ENCODE measurements around a stretch of chr5.

- PRO-cap = unidirectional peak, plus-strand start at chr5:27472300
Observed at GRCh38 chr5:27471848-27473283, 434.0 kb upstream of the CDH9 start.

DNA sequence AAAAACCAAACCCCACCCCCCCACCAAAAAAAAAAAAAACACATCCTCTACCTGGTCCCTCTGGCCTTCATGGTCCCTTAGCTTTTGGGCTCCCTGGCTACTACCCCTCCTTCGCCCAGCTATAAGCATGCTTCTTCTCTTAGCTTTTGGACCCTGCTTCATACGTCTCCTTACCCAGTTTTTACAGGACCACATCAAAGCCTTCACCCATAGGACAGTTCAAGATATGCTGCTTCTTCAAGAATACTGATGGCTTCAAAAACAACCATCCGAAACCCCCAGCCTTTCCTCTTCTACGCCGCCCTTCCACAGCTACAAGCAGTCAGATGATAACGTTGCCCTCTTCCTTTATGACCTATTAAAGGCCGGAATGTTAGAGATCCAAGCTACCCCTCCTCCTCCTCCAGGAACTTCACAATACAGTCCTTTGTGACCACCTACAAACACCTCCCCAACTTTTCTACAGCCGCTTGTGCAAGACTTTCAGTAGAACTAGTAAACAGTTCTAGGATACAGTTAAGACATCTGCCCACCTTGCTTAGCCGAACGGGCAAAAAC is 1797.7 kb upstream of the CDH6 start:
- PRO-cap = no peak

GRCh38 chr5:30100774-30101295 is 1092.7 kb upstream of the CDH6 start:
- PRO-cap = no peak

DNA sequence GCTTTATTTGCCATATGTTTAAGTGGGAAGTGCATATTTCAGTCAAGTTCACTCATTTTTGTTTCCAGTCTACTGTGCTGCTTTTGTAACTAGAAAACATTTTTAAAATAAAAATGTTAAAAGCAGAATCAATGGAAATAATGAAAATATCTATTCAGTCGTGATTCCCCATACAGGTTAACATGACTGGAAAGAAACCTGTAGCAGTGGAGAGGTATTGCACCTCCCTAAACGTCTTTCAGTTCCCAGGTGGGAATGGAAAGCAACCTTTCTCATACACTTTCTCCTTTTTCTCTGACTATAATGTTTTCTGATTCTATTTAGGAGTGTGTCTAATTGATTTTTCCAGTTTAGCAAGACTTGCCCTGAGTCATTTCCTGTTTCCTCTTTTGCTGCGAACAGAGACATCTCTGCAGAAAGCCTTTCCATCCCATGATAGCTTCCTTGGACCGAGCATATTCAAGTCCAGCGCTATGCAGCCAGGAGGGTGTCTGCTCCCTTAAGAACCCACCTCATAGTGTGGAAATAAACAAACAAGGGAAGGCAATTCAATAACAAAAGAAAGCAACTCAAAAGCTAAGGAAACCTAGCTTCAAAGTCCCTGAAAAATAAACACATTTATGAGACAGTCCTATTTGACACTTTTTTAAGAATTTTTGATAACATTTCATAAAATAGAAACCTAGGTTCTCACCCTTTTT is 60.1 kb upstream of the CDH6 start:
- PRO-cap = no peak

DNA sequence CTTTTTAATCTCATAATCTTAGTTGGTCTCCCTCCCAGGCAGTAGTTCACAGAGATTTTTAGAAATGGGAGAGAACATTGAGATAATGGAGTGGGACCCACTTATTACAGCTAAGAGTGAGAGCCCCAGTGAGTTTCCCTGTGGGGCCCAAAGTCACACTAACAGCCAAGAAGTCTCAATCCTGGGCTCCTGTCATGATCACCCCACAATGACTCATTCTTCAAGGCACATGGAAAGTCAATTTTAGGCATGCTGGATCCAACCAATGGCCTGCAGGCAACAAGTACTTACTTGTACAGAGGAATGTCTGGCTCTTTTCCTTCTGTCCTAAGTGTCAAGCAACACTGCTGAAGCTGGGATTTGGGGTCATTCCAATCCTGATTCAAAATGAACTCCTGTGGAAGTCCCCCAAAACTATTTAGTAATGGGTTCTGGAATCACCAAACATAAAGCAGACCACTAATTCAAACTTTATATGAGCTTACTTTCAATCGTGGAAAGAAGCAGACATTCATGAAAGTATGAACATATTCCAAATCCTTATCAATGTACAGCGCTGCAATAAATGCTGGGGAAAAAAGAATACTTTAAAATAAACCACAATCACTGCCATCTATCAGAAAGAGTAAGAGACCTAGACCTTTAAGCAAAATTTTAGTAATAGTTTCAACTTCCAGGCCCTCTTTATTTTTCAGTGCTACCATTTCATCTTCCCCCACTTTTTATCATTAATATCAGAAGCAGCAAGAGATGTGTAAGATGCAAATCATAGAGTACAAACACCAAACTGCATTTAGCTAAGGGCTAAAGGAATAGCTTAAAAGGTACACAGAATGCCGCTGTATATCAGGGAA is 122.9 kb downstream of the DROSHA start:
- PRO-cap = no peak

DNA sequence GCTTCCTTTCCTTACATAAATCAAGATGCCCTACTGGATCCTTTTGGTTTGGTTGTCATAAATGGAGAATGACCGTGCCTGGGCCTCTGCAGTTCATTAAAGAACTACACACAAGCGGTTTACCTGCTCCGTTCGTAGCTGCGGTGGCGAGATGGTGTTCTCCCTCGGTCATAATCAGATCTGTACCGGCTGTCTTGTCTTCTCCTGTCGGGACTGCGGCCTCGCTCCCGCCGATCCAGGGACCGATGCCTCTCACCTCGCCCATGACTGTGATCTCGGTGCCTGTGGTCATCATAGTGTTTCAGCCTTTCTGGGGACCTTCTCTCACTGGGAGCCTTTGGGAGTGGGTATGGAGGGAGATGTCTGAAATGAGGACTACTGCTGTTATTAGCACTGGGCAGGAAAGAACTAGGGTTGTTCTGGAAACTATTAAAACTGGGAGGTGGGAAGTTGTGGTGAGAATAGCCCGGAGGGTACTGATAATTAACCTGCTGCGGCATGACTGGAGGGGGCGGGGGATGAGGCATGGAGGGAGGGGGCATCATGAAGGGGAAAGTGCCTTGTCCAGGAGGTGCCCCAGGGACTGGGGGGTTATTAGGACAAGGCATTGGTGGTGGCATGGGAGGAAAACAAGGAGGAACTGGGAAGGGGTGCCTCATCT is 5.8 kb downstream of the DROSHA start:
- PRO-cap = no peak

- PRO-cap = unidirectional peak, plus-strand start at chr5:32027660; bidirectional peak, plus-strand start at chr5:32027954, minus-strand start at chr5:32027866
Observed at GRCh38 chr5:32027258-32028520, 146.4 kb downstream of the GOLPH3 start.

DNA sequence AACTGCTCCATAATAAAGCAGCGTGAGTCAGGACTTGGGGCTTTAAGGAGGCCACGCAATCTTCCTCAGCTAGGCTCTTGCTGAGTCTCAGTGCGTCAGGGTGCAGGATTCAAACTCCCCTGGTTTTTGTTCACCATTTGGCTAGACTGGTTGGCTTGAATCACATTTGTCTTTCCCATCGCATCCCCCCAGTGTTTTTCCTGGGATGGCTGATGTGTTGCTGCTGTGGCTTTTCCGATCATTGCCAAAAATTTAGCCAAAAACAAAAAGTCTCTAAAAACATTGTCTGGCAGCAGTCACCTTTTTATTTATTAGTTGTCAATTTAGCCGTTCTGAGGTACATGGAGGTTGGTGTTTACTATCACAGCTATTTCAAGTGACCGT is 102.5 kb downstream of the GOLPH3 start:
- PRO-cap = no peak

GRCh38 chr5:32165271-32166306 is 8.5 kb downstream of the GOLPH3 start:
- PRO-cap = no peak

DNA sequence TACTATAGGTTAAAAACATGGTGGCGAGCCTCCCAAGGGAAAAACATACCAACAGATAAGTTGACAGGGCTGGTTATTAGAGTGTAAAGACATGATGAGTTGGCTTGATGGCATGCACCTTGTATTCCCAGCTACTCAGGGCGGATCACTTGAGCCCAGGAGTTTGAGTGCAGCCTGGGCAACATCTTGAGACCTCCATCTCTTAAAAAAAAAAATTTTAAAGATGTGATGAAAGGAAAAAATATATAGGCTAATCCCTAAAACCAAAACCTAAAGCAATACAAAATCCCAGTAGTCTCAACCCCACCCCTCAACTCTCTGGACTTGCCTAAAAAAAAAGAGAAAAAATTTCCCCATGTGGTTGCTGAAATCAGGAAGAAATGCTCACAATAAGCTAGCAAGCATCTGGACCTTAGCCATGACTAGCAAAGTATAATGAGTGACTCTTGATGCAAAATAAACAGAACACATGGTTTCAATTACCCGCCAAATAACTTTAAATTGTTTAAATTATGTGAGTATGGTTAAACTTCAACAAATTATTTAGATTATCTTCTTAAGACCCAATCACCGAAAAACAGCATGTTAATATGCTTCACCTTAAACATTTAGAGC is 3.4 kb downstream of the GOLPH3 start:
- PRO-cap = no peak

DNA sequence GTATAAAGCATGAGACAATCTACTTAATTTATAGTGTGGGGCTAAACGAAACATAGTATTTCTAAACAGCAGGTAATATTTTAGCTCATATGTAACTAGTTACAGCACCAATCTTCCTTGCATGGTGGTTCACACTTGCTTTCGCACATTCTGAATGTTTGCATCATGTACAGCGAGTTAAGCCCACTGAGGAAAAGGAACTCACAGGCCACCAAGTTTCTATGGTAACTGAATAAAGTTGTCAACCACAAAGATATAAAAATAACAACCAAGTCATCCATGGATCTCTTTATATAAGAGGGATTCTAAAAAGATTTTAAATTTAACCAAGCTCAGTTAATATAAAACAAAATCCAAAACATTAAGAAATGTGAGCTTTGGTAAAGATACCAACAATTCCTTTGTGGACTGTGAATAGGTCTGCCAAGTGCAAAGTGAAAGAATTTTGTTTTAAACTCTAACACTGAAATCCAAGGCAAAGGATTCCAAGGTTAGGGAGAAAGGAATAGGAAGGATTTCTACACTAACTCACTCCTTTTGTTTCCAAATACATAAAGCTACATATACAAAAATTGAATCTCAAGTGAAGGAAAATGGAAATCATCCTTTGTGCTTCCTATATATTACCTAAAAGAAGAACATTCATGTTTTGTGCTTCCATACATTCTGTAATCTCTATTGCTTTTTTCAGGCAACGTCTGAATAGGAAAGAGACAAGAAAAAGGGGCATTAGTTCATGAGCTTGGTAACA is 67.5 kb upstream of the GOLPH3 start:
- PRO-cap = no peak

GRCh38 chr5:32388452-32388776 is 56.1 kb downstream of the ZFR start:
- PRO-cap = no peak

DNA sequence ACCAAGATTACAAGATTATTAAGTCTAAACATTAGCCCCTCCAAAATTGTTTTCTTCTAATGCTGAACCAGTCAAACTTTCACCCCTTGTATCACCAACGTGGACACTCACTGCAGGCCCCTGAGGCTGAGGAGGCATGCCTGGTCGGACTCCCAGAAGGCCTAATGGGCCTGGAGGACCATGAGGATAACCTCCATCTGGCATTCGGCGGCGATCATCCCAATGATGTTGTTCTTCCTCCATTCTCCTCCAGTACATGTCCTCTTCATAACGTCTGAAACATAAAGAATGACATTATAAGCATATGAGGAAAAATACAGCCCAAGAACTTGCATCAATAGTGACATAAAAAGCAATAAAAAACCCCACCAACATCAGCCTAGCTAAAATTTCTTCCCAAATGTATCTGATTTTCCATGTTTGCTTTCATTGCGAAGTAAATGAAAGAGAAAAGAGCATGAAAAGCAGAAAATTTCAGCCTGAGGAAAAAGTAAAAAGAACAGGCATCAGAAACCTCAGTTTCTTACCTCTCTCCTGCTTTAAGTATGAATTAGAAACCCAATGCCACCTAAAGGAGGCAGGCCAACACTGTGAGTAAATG is 54.3 kb downstream of the ZFR start:
- PRO-cap = no peak

DNA sequence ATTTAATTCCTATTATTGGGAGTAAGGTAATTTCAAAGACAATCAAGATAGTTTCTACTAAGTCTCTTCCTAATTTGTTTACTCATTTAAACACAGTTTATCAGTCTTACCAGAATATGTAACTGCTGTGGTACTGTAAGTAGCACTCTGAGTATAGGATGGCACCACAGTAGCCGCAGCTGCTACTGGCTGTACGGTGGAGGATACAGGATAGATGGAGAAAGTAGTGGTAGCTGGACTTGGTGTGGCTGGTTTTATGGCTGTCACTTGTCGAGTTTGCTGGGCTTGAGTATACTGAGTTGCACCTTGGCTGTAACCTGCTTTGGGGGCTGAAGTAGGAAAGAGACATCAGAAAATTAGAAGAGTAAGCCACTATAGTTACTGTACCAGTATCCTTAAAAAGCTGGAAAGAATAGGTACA is 29.7 kb downstream of the ZFR start:
- PRO-cap = no peak

DNA sequence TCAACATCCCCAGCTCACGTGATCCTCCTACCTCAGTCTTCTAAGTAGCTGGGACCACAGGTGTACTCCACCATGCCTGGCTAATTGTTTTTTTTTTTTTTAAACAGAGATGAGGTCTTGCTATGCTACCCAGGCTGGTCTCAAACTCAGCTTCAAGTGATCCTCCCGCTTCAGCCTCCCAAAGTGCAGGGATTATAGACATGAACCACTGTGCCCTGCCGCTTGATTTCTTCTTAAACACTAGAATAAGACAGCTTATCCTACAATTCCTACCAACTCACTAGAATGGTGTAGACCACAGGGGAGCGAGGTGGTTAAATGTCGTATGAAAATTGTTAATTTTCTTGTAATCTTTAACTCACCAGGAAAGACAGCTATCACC is 11.7 kb downstream of the ZFR start:
- PRO-cap = no peak

- PRO-cap = unidirectional peak, plus-strand start at chr5:32443945
Observed at GRCh38 chr5:32443386-32444404, 845 bp downstream of the ZFR start.

GRCh38 chr5:33291405-33291860 is 149.3 kb upstream of the TARS1 start:
- PRO-cap = no peak

GRCh38 chr5:33440257-33440902 is 385 bp upstream of the TARS1 start:
- PRO-cap = bidirectional peak, plus-strand start at chr5:33440386, minus-strand start at chr5:33440158; bidirectional peak, plus-strand start at chr5:33440970, minus-strand start at chr5:33440639

- PRO-cap = no peak
Observed at GRCh38 chr5:33849879-33850432, 41.8 kb downstream of the ADAMTS12 start.

- PRO-cap = no peak
Observed at GRCh38 chr5:34165230-34165745, 122.3 kb upstream of the C1QTNF3 start.

All from LUHMES (cell line).